Prostate gland (tissue), 2 donors: Measurements from ENCODE around the gene PRRX2.

DNA sequence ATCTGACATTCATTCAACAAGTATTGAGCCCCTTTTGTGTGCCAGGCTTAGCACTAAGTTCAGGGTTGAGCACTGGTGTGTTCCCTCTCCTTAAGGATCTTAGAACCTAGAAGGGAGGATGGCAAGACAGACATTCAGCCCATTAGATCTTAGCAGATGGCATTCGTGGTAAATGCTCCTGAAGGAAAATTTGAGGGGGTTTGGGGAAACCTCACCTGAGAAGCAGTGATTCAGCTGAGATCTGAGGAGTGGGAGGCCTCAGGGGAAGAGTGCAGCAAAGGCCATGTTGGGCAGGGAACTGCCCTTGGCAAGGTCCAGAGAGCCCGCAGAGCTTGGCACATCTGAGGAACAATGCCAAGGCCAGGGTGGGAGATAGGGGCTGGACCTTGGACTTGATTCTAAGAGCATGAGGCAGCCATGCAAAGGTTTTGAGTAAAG lies 5.8 kb downstream of the TBC1D13 start:
- PRO-cap = no peak
- RAMPAGE, long total RNA, 2 experiments = no peak in any of the 2 experiments

- PRO-cap = bidirectional peak, plus-strand start at chr9:128917506, minus-strand start at chr9:128917206
- RAMPAGE, long total RNA, 2 experiments = start-site peak on the minus strand in 1 of 2 experiments, at chr9:128917190-128917239 at its widest, 6 reads per replicate
Observed at GRCh38 chr9:128916714-128917675, 3.8 kb upstream of the PHYHD1 start.

DNA sequence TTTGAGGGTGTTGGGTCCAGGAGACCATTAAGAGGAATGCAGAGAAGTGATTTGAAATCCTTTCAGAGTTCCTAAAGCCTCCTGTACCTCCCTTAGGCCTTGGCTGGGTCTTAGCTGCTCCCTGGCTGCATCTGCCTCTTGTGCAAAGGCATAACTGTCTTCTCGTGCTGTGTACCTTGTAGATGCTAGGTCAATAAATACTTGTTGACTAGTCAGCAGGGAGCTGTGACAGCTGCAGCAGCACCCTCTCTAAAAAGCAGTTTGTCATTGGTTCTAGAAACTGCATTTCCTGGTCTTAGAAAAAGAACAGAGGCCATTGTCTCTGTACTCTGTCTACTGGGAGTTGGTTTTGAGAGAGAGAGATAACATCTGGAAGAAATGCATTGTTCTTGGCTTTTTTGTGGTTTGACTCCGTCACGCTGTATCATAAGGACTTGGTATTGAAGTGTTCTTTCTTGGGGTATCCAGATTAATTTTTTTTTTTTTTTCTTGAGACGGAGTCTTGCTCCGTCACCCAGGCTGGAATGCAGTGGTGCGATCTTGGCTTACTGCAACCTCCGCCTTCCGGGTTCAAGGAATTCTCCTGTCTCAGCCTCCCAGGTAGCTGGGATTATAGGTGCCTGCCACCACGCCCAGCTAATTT lies 32.3 kb downstream of the SH3GLB2 start:
- PRO-cap = no peak
- RAMPAGE, long total RNA, 2 experiments = no peak in any of the 2 experiments

DNA sequence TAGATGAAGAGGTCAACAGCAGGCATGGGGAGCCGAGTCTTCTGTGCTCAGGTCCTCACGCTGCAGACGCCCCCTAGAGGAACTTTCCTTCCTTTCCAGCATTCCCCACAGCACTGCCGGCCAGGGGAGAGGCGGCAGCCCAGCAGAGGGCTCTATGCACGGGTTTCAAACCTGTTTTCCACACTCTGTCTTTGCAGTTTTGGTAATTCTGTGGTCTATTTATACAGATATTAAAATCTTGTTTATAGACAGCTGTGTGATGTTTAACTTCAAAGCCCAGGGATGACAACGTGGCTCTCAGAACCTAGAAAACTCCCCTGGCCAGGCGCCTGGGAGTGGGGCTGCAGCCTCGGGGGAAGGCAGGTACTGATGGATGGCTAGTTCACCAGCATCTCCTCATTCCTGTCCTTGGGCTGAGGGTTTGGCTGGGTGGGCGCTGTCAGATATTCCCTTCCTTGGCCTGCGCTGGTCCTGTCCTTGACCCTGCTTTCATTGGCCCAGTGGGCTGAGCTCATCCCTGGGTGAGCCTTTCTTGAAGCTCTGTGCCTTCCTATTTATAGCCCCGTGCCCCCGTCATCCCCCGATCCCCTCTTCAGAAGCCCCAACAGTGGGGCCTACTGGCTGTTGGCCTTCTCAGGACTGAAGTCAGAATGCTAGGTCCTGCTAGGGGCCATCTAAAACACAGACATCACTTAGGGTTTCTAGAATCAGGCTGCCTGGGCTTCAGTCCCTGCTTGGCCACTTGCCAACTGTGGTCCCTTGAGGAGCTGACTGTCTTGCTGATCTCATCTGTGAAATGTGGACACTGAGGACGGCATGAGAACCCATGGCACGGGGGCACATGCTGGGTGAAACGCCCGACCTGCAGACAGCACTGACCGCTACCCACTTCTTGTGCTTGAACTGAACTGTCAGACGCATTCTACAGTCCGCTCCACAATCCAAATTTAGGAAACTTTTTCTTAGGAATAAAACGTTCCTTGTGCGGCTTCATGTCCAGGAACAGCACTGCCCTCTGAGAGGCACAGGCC lies 21.0 kb downstream of the SH3GLB2 start:
- PRO-cap = no peak
- RAMPAGE, long total RNA, 2 experiments = no peak in any of the 2 experiments

DNA sequence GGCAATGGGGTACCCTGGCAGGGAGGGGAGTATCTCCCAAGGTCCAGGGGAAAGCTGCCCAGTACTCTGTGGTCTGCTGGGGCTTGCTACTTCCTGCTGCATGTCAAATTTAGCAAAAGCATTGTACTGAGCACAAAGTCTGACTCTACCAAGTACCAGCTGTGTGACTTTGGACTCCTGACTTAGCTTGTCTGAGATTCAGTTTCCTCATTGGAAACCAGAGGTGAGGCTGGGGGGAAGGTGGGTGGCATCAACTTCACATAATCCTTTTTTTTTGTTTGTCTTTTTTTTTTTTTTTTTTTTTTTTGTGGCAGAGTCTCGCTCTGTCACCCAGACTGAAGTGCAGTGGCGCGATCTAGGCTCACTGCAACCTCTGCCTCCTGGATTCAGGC lies 2.1 kb downstream of the MIGA2 start:
- PRO-cap = no peak
- RAMPAGE, long total RNA, 2 experiments = no peak in any of the 2 experiments

- PRO-cap = no peak
- RAMPAGE, long total RNA, 2 experiments = no peak in any of the 2 experiments
Observed at GRCh38 chr9:129094744-129095317, 13.9 kb downstream of the DOLPP1 start.

DNA sequence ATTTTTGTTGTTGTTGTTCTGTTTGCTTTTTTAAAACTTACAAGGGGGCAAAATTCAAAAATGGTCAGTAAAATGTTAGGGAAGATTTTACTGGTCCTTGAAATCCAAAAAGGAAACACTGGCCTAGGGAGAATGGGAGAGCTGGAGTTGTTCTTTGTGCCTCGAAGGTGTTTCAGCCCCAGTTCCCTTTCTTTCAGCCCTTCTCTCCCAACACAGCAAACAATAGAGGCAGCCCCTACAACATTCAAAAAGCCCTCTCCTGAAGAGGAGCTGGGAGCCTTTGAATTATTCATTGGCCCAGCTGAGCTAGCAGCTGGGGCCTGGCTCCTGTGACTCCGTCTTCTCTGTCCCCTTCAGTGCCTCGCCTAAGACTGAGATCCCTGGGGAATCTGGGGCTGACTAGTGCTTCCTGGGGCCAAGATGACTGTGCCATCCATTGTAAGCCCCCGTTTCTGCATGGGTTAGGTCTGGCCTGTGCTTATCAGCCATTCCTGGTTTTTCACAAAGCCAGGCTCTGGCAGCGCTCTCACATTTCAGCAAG lies 15.4 kb downstream of the PTPA start:
- PRO-cap = no peak
- RAMPAGE, long total RNA, 2 experiments = no peak in any of the 2 experiments

- PRO-cap = unidirectional peak, minus-strand start at chr9:129147457
- RAMPAGE, long total RNA, 2 experiments = no peak in any of the 2 experiments
Observed at GRCh38 chr9:129147332-129147760, 30.7 kb downstream of the IER5L start.

- PRO-cap = bidirectional peak, plus-strand start at chr9:129282417, minus-strand start at chr9:129282370
- RAMPAGE, long total RNA, 2 experiments = start-site peak on the plus strand in 1 of 2 experiments, at chr9:129282447-129282516 at its widest, 13 reads per replicate
Observed at GRCh38 chr9:129282273-129283150, 104.5 kb upstream of the IER5L start.

DNA sequence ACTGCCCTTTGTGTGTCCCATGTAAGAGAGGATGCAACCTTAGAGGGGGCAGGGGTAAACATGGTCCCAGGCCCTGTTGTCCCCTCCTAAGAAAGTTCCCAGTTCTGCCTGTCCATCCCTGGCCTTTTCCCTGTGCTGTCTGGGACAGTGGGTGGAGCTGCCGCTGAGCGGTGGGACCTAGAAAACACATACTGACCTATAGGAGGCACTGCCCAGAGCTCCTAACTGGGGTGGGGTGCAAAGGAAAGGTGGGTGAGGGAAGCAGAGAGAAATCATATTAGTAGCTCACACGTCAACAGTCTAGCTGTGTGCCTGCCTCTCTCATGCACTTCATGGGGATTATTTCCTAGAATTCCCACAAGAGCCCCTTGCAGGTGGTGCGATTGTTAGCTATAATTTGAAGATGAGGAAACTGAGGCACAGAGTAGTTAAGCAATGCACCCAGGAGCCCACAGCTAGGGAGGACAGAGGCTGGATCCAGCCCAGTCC lies 144.3 kb upstream of the IER5L start:
- PRO-cap = no peak
- RAMPAGE, long total RNA, 2 experiments = no peak in any of the 2 experiments

DNA sequence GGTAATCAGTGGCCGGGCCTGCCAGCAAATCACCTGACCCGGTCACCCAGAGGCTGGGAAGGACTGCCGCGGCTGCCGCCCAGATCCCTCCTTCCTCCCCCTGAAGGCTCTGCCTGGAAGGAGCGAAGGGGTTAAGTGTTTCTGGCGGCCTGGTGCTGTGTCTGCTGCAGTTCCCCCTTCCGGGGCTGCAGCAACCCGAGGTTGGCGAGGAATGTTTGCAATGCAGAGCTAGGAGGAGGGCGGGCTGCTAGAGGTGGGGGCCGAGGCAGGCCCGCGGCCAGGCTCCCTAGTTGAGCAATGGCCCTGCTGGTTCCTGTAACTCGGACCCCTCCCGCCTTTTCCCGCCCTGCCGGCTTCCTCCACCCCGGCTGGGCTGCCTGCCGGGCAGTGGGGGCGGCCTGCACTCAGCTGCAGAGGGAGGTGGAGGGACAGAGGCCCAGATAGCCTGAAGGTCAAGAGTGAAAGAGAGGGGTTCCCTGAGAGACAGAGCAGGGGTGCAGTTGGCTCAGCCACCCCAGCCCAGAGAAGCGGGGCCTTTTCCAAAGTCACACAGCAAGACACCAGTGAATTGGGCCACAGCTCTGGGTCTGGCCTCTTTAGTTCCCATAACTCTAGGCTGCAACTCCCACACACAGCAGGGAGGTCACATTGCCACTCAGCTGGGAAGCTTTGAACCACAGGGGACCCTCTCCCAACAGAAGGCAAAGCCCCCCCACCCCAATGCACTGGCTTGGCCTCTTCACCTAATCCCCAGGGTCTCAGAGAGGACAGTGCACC lies 156.4 kb upstream of the IER5L start:
- PRO-cap = bidirectional peak, plus-strand start at position 49 of the sequence, minus-strand start outside the sequence; bidirectional peak, plus-strand start at position 407 of the sequence, minus-strand start at position 187 of the sequence
- RAMPAGE, long total RNA, 2 experiments = start-site peak on the plus strand in 1 of 2 experiments, centred at position 201 of the sequence, 5 reads per replicate

GRCh38 chr9:129406145-129406797 lies 214.6 kb downstream of the C9orf50 start:
- PRO-cap = no peak
- RAMPAGE, long total RNA, 2 experiments = no peak in any of the 2 experiments

DNA sequence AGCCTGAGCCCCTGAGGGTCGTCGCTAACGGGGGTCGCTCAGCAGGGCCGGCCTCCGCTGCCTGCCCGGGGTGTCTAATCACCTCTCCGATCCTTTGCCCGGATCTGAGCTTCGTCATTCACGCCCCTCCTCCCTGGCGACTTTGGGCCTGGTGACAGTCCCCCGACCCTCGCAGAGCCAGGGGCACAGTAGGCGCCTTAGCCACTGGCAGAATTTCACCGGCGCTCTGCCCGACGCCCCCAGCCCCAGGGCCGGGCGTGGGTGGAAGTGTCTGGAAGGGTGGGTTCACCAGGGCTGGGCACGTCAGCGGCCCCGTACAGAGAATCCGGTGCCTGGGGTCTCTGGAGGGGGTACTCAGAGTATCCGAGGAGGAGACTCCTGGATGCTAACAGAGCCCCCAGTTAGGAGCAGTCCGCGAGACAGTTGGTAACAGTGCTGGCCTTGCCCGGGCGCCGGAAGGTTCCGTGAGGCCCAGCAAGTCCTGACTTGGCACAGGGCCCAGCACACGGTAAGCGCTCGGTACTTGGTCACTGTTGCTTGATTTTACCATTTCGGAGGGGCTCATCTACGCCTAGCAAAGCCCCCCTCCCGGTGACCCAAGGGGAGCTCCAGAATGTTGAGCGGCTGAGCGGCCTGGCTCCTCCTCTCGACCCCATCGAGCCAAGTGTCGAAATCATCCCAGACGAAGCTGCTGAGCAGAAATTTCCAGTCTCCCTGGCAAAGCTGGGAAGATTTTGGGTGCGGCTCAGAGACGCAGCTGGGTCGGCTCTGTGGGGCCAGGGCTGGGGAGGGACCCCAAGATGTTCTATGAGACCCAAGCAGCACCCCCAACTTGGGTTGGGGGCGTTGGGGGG lies 137.5 kb downstream of the C9orf50 start:
- PRO-cap = bidirectional peak, plus-strand start at position 174 of the sequence, minus-strand start at position 76 of the sequence; bidirectional peak, plus-strand start at position 748 of the sequence, minus-strand start at position 657 of the sequence
- RAMPAGE, long total RNA, 2 experiments = no peak in any of the 2 experiments

DNA sequence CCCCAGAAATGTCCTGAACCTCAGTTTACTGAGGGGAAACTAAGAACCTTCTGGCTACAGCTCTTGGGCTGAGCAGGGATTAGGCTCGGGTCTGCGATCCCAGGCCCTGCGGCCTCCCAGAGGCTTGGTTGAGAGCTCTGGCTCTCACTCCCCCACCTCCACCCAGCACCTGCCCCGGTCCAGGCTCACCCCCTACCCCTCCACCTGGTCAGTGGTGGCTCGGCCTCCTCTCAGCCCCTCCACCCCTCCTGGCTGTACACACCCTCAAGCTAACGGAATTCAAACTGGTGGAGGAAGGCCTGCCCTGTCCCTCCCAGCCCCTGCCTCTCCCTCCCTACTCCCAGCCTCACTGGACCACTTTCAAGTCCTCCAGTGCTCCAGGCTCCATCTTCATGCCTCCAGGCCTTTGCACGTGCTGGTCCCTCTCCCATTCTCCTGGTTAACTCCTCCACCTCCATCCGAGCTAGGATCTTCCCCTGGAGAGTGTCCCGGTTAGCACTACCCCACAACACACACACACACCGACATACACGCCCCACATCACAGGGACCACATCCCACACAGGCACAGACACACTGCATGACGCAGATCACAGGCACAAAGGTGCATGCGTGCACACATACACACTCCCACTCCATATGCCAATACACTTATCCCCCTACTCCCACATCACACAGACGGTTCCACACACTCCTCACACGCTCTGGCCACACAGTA lies 130.9 kb downstream of the C9orf50 start:
- PRO-cap = bidirectional peak, plus-strand start at position 276 of the sequence, minus-strand start at position 250 of the sequence
- RAMPAGE, long total RNA, 2 experiments = no peak in any of the 2 experiments

GRCh38 chr9:129501704-129502455 lies 119.0 kb downstream of the C9orf50 start:
- PRO-cap = no peak
- RAMPAGE, long total RNA, 2 experiments = no peak in any of the 2 experiments

GRCh38 chr9:129555615-129556215 lies 65.2 kb downstream of the C9orf50 start:
- PRO-cap = no peak
- RAMPAGE, long total RNA, 2 experiments = no peak in any of the 2 experiments

- PRO-cap = bidirectional peak, plus-strand start at chr9:129606779, minus-strand start at chr9:129606597
- RAMPAGE, long total RNA, 2 experiments = no peak in any of the 2 experiments
Observed at GRCh38 chr9:129606466-129606944, 14.4 kb downstream of the C9orf50 start.

DNA sequence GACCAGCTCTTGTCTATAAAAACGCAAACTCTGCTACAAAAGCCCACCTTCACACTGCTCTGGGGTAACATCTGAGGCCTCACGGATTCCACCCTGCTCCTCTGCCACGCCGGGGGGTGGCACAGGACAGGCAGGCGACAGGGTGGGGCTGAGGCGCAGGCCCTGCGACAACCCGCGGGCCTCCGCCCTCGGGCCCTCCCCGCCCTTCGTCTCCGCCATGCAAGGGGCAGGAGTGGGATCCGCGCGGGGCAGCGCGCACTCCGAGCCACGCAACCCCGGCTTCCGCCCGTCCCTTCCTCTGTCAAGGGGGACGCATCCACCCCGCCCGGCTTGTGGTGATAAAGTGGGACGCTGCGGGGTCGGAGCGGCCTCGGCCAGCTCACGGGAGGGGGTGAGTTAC lies 464 bp downstream of the ASB6 start:
- PRO-cap = no peak
- RAMPAGE, long total RNA, 2 experiments = no peak in any of the 2 experiments

- PRO-cap = bidirectional peak, plus-strand start at chr9:129665649, minus-strand start at chr9:129665445
- RAMPAGE, long total RNA, 2 experiments = no peak in any of the 2 experiments
Observed at GRCh38 chr9:129665117-129665898, at the start of gene PRRX2. PRRX2 (plus strand) TSS chr9:129665647.

GRCh38 chr9:129711745-129712262 lies 41.0 kb downstream of the PTGES start:
- PRO-cap = no peak
- RAMPAGE, long total RNA, 2 experiments = no peak in any of the 2 experiments